Vagina (tissue), 1 donor: ENCODE results near the genes RRN3 and MPV17L.

GRCh38 chr16:13995310-13995623, 75.3 kb downstream of the ERCC4 start:
- PRO-cap: no peak
- RAMPAGE, long total RNA: no peak

DNA sequence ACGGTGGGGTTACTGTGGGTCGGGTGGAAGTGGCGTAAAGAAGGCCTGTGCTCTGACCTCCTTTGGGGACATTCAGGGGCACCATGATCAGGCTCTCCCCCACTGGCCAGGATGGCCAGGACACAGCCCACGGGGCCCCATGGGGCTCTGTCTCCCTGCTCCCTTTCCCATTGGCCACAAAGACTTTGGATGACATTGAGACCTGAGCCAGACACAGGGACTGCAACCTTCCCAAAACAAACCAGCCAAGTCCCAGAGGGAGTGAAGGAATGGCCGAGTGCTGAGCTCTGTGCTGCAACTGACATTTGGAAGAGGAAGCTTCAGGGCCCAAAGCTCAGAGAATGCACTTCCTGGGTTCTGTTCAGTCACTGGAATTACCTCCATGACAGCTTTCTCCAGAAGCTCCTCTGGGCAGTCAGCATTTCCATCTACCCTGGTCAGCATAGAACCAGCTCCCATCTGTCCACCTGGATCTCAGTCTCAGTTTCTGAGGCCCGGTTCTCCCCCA, 66.6 kb upstream of the MRTFB start:
- PRO-cap: no peak
- RAMPAGE, long total RNA: no peak

GRCh38 chr16:14087935-14088602, 16.9 kb downstream of the MRTFB start:
- PRO-cap: no peak
- RAMPAGE, long total RNA: no peak

DNA sequence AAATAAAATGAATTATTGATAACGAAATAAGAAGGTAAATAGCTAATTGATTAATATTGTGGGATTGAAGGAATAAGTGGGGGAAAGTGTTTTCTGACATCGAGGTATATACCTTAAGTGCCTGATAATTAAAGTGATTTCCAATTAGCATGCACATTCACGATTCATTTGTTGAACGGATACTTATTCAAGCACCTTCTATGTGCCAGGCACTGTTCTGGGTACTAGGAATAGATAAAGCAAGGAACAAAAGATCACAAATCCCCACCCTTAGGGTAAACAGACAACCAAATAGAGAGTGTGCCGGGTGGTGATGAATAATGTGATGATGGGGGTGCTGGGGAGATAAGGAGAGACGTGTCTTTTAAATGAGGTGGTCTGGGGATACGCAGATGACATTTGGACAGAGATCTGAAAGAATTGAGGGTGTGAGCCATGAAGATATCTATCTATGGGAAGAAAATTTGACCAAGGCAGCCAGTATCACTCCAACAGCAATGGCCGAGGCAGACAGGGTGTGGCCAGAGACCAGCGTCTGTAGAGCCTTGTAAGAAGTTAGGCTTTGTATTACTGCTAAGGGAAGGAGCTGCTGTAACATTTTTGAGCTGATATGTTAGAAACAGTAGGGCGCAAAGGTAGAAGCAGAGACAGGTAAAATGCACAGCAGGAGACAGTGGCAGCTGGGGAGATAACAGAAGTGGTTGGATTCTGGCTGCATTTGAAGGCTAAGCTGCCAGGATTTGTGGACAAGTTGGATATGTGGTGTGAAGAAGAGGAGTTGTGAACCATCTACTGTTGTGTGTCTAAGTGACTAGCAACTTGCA, 165.3 kb downstream of the MRTFB start:
- PRO-cap: no peak
- RAMPAGE, long total RNA: start-site peak on the plus strand centred at position 268 of the sequence, 328 bp wide, 32 reads

GRCh38 chr16:14301806-14302205, 230.7 kb downstream of the MRTFB start:
- PRO-cap: bidirectional peak, plus-strand start at chr16:14302244, minus-strand start at chr16:14302100
- RAMPAGE, long total RNA: no peak

GRCh38 chr16:14399113-14399893, 230.8 kb downstream of the PARN start:
- PRO-cap: no peak
- RAMPAGE, long total RNA: no peak

- PRO-cap: no peak
- RAMPAGE, long total RNA: no peak
Measured at GRCh38 chr16:14636174-14636917, 3.6 kb downstream of the BFAR start.

DNA sequence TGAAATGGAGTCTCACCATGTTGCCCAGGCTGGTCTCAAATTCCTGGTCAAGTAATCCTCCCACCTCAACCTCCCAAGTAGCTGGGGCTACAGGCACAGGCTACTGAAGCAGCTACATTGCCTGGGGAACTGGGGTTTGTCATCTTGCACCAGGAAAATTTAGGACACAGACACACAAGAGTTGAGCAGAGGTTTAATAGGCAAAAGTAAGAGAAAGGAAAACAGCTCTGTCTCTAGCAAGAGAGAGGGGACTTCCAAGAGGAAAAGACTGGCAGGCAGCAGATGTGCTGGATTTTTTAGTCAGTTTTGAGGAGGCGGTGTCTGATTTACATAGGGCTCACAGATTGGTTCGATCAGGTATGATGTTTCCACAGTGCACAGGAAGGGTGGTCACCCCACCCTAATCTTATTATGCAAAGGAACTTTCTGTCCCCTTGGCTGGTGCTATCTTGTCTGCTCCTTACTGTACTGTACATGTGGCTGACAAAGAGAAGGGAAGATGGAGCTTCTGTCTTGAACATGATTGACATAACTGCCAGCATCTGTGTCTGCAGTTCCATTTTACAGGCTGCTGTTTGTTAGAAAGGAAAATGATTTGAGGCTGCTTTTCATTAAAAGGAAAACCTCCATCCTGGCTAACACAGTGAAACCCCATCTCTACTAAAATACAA, 25.3 kb downstream of the BFAR start:
- PRO-cap: no peak
- RAMPAGE, long total RNA: no peak

DNA sequence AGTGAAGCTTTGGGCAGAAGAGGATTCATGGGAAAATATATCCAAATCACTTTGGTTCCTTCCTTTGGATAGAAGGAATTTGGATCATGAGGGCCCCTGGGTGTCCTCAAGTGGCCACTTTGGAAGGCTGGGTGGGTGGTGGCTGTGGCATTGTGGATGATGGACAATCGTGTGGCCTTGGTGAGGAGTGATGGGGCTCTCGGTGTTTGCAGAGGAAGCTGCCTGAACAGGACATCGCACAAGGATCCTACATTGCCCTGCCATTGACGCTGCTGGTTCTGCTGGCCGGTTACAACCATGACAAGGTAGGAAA, 42.5 kb upstream of the NPIPA1 start:
- PRO-cap: no peak
- RAMPAGE, long total RNA: no peak

GRCh38 chr16:15025831-15027003, 29.7 kb downstream of the NTAN1 start:
- PRO-cap: no peak
- RAMPAGE, long total RNA: no peak

DNA sequence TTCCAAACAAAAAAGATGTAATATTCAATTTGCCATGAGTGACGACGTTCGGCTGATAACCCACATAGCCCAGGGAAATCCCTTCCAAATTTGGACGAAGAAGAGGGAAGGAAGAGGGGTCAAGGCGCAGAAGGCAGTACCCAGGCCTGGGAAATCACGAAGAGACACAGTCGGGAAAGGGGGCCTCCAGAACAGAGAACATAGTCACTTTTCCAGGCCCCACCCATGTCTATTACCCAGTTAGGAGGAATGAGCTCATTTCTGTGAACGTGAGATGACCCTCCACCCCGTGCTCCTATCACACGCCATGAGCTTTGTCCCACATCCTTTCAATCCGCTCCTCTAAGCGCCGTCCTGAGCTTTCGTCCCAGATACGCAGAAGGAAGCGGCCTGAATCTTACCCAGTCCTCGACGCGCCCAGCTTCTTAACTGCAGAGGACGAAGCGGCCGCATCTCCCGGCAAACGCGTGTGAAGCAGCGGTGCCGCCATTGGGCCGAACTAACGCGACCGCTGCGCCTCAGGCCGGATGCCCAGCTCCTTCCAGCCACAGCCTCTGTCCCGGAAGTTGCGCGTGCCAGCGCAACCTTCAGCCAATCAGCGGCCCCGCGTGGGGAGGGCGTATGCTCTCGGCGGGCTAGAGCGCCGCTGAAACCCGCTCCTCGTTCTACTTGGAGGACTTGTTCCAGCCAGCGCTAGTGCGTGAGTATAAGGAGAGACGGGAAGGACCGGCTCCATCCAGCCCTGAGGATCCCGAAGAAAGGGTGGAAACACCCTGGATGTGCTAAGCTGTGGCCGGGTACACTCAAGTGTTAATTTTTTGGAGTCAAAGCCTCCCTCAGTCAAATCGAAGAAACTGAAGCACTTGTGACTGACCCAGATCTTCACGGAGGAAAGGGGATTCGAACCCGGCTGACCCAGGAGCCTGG, at the start of gene RRN3:
Gene RRN3 (minus strand): TSS at position 529 of the 927 bp plus-strand sequence.
- PRO-cap: unidirectional peak, plus-strand start at position 696 of the sequence
- RAMPAGE, long total RNA: start-site peak on the minus strand centred at position 531 of the sequence, 61 bp wide, 254 reads

GRCh38 chr16:15130212-15130527, 36.1 kb upstream of the RRN3 start:
- PRO-cap: no peak
- RAMPAGE, long total RNA: no peak

- PRO-cap: unidirectional peak, plus-strand start at chr16:15395754
- RAMPAGE, long total RNA: no peak
Measured at GRCh38 chr16:15395576-15396276, at the start of gene MPV17L. MPV17L (plus strand) TSS chr16:15395754.

- PRO-cap: no peak
- RAMPAGE, long total RNA: no peak
Measured at GRCh38 chr16:15522985-15523522, 88.7 kb downstream of the BMERB1 start.

GRCh38 chr16:15563601-15564236, 79.2 kb downstream of the MARF1 start:
- PRO-cap: no peak
- RAMPAGE, long total RNA: no peak

GRCh38 chr16:15604914-15605458, 38.0 kb downstream of the MARF1 start:
- PRO-cap: no peak
- RAMPAGE, long total RNA: no peak

DNA sequence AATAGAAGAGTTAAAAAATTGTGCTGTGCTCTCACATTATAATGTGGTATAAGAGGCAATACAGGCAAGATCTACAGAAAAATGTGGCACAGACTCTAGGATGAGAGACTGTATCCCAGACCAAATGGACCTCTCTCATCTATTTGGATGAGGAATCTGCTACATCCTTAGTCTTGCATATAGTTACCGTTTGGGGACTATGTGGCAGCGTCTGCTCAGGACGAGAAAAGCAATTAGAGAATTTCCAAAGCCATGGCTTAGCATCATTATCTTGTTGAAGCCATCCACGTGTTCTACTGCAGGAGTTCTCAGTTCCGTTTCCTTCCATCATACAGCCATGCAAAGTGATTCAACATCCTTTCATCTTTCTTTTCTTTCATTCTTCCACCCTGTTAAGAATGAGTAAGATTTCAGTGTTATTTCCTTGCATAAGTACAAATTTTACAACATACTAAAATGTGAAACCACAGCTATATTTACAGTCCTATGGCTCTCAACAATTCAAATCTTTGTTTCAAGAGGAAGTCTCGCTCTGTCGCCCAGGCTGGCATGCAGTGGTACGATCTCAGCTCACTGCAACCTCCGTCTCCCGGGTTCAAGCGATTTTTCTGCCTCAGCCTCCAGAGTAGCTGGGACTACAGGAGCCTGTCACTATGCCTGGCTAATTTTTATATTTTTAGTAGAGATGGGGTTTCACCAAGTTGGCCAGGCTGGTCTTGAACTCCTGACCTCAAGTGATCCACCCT, 3.9 kb downstream of the MARF1 start:
- PRO-cap: no peak
- RAMPAGE, long total RNA: no peak

GRCh38 chr16:15660527-15661017, 10.5 kb downstream of the NDE1 start:
- PRO-cap: bidirectional peak, plus-strand start at chr16:15660830, minus-strand start at chr16:15660684
- RAMPAGE, long total RNA: no peak

GRCh38 chr16:15705992-15706556, 56.0 kb downstream of the NDE1 start:
- PRO-cap: unidirectional peak, minus-strand start at chr16:15706382
- RAMPAGE, long total RNA: no peak

DNA sequence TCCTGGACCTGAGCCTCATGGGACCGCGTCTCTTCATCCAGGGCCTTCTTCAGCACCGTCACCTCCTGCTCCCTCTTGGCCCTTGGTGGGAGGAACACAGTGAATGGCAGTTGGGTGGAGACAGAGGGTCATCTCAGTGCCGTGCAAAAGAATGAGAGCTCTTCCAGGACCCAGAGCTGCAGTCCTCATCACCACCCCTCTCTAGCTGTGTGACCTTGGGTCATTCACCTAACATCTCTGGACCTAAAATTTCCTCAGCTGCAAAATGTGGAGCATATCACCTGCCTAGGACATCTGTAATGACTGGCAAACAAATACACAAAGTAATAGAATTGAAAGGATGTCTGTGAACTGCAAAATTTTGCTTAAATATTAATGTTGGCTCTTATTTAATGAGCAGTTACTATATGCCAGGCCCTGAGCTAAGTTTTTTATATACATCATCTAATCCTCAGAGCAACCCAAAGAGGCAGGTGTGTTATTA, 82.6 kb downstream of the NDE1 start:
- PRO-cap: unidirectional peak, minus-strand start at position 204 of the sequence
- RAMPAGE, long total RNA: no peak